Brain (tissue), 1 donor: ENCODE measurements around the gene SYT1.

- RRBS, result no CpG with 5 or more reads among the region's 4 CpGs
Measured at GRCh38 chr12:75482687-75483034, 2.1 kb downstream of the GLIPR1 start.

- RRBS, result no CpG with 5 or more reads among the region's 4 CpGs
Measured at GRCh38 chr12:75501545-75502331, 9.7 kb downstream of the KRR1 start.

GRCh38 chr12:75820727-75821211 is 263.7 kb downstream of the NAP1L1 start:
- RRBS, result no CpG with 5 or more reads among the region's 8 CpGs

DNA sequence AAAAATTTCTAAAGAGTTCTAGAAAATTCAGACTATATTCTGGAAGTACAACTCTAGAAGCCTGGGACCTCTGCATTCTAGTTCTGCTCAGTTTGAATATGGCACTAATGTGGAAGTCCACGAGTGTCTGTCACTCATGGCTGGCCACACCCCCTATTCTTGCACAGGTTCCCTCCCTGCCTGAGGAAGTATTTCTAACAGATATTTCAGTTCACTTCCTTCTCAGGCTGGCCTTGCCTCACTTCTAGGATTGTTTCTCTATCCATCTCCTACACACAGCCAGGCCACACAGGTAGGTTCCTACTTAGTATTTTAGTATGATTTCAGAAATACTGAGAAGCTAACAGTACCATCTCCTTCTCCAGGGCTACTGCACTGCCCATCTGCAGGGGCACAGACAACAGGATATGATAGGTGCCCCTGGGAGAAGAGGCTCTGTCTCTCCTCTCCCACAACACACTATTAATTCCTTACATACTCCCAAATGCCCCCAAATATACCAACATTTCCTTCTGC is 120.2 kb downstream of the NAP1L1 start:
- RRBS, result no CpG with 5 or more reads among the region's 1 CpG

- RRBS, result no CpG with 5 or more reads among the region's 4 CpGs
Measured at GRCh38 chr12:75978664-75979006, 105.8 kb downstream of the NAP1L1 start.

GRCh38 chr12:76052857-76053637 is 31.4 kb downstream of the NAP1L1 start:
- RRBS, result no CpG with 5 or more reads among the region's 3 CpGs

- RRBS, result no CpG with 5 or more reads among the region's 3 CpGs
Measured at GRCh38 chr12:76079802-76080484, 4.5 kb downstream of the NAP1L1 start.

DNA sequence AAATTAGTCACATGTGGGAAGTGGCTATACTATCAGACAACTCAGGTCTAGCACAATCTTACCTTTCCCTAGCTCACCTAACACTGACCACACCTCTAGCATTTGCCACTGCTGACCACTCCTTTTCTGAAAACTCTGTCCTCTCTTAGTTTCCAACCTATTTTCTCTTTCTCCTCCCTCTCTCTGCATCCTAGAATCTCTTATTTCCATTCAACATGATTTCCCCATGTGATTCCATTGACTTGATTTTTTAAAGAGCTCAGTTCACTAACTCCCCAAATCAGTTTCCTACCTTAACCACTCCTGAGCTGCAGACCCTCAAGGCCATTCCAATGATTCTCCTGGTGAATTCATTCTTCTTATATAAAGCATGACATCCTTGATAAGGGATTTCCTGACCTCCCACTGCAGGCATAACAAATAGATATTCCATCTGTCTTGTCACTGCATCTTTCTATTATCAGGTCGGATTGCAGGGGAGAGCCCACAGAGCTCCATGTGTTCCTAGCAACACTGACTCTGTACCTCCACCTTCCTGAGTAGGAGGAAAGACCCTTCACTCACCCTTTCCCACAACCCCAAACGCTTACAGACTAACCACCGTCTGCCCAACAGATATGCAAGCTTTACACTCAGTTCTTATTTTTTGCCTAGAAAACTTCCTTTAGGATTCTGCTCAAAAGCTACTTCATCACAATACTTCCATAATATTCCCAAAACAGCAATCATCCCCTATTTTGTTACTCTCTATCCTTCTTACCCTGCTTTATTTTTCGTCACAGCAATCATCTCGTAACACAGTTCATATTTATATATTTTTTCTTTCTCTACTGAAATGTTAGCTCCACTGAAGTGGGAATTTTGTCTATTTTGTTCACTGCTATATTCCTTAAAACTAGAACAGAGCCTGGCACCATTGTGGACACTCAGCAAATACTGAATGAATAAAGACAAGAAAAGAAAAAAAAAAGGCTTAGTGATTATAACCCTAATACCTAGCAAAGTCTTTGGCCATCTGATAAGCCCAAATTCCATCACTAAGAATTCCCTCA is 90.3 kb downstream of the OSBPL8 start:
- RRBS, result no CpG with 5 or more reads among the region's 5 CpGs

GRCh38 chr12:76487293-76487805 is 72.2 kb downstream of the OSBPL8 start:
- RRBS, result no CpG with 5 or more reads among the region's 2 CpGs

DNA sequence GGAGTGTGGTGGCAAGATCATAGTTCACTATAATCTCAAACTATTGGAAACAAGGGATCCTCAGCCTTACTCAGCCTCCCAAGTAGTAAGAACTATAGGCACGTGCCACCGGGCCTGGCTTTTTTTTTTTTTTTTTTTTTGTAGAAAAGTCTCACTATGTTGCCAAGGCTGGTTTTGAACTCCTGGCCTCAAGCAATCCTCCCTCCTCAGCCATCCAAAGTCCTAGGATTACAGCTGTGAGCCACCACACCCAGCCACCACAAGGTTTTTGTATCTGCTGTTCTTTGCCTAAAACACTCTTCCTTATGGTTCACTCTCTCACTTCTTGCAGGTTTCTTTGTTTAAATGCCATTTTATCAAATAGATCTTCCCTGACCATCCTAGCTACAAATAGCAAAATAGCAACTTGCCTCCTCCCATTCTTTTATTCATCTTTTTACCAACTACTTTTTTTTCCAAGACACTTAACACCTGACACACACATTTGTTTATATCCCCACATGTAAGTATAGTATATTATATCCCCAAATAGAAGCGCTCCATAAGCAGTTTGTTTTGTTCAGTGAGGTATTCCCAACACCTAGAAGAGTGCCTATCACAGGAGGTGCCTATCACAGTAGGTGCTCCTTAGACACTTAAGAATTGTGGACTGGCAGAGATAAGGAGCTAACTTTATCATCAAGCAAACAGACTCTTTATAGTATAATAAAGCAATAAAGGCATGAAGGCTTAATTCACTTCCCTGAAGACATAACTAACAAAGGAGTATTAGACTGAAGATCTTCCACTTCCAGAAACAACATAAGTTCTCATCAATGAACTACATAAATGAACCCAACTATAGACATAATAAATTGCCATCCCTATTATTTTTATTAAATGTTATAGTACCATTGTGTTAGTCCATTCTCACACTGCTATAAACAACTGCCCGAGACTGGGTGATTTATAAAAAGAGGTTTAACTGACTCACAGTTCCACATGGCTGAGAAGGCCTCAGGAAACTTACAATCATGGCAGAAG is 29.2 kb downstream of the OSBPL8 start:
- RRBS, result no CpG with 5 or more reads among the region's 4 CpGs

- RRBS, result 2% methylated on average over 2 of the region's 45 CpGs
Measured at GRCh38 chr12:76764332-76765376, 739 bp downstream of the ZDHHC17 start.

- RRBS, result no CpG with 5 or more reads among the region's 9 CpGs
Measured at GRCh38 chr12:77062816-77063225, 2.5 kb downstream of the E2F7 start.

- RRBS, result no CpG with 5 or more reads among the region's 7 CpGs
Measured at GRCh38 chr12:77178786-77179100, 113.4 kb upstream of the E2F7 start.

GRCh38 chr12:77833074-77833721 is 2.5 kb downstream of the NAV3 start:
- RRBS, result no CpG with 5 or more reads among the region's 10 CpGs

DNA sequence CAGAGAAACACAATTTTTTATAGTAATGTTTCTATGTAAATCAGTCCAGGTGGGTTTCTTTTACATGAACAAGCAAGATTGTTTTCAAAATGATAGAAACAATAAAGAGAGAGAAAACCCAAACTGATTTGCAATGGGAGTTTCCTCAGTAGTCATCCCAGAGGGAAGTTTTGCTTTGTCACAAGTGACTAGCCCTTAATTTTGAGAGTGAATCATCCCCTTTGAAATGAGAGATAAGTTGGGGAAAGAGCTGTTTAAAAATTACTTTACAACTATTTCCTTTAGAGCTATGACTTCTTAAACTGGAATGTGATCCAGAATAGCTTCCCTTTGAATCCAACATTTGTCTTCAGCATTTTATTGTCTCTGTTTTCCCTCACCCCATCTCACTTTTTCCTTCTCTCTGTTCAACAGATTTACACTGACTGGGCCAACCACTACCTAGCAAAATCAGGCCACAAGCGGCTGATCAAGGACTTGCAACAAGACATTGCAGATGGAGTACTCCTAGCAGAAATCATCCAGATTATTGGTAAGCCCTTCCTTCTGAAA is 109.3 kb downstream of the NAV3 start:
- RRBS, result no CpG with 5 or more reads among the region's 1 CpG

DNA sequence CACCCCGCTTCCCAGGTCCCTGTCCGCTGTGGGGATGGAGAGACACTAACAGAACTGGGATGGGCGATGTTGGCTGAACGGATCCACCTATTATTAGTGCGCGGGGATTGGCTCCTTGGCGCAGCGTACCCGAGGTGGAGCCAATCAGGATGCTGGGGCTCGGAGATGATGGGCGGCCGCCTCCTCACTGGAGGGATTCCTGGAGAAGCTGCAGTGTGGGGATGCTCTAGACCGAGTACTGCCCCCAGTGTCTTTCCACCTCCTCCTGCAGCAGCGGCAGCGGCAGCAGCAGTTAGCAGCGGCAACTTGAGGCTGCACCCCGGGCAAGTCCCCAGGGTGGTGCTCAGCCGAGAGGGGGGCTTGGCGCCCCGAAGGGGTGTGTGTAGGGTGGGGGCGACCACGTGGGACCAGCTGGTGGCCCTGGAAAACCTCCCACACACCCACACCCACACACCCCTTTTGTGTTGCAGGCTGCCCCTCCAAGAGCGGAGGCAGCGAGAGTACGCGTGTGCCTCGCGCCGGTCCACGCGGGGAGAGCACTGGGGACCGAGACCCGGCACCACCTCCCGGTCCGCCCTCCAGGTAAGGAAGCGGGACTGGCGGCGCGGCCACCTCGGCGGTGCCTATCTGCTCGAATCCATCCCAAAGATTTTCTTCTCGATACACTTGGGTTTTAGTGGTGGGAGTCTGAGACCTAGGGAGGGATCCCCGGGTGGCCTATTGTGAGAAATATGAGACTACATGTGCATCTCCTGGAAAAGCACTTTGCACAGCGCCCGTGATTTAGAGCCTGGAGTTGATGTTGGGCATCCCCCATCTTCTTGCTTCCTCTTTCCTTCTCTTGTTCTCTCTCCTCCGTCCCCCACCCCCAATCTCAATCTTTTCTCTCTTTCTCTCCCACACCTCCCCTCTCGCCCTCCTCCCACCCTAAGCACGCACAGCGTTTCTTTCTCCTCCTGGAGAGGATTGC is at the start of gene SYT1:
Gene SYT1, plus strand, starts transcription at position 247 of the 970 bp plus-strand sequence.
- RRBS, result no CpG with 5 or more reads among the region's 50 CpGs

DNA sequence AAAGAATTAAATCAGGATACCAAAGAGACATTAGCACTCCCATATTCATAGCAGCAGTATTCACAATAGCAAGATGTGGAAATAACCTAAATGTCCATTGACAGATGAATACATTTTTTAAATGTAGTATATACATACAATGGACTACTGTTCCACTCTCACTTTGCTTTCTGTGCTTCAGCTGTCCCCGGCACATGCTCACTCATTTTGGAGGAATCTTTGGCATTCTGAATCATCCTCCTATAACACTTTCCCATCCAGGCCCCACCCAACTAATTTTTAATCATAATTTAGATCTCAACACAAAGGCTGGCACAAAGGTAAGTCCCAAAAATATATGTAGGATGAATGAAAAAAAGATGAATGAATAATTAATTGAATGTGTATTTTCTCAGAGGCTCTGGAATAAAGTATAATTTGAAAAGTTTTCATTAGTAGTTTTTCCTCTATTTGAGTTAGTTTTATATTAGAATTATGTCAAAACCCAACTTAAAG is 99.3 kb downstream of the SYT1 start:
- RRBS, result no CpG with 5 or more reads among the region's 1 CpG

GRCh38 chr12:79422042-79422607 is 268.6 kb downstream of the PAWR start:
- RRBS, result no CpG with 5 or more reads among the region's 3 CpGs

GRCh38 chr12:79558047-79558513 is 132.7 kb downstream of the PAWR start:
- RRBS, result no CpG with 5 or more reads among the region's 3 CpGs